Heart (tissue), 3 donors: ENCODE results near the gene CRIP1.

GRCh38 chr14:104926539-104926864 is 1.8 kb downstream of the PLD4 start:
- RAMPAGE, long total RNA, 2 experiments = no peak in any of the 2 experiments

DNA sequence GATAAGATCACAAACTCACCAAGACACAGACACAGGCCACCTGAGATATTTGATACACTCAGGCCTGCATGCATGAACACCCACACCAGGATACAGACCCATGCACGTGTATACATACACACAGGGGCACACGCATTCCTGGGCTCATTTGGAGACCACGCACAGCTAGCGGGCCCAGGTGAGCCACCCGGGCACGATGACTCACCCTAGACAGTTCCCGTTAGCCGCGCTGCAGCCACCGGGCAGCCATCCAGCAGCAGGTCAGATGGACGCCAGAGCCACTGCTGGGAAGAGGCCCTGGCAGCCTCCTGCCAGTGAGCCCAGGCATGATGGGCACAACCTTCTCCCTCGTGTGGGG is 1.9 kb upstream of the AHNAK2 start:
- RAMPAGE, long total RNA, 2 experiments = no peak in any of the 2 experiments

- RAMPAGE, long total RNA, 2 experiments = no peak in any of the 2 experiments
Measured at GRCh38 chr14:105055823-105056803, 9.1 kb downstream of the GPR132 start.

DNA sequence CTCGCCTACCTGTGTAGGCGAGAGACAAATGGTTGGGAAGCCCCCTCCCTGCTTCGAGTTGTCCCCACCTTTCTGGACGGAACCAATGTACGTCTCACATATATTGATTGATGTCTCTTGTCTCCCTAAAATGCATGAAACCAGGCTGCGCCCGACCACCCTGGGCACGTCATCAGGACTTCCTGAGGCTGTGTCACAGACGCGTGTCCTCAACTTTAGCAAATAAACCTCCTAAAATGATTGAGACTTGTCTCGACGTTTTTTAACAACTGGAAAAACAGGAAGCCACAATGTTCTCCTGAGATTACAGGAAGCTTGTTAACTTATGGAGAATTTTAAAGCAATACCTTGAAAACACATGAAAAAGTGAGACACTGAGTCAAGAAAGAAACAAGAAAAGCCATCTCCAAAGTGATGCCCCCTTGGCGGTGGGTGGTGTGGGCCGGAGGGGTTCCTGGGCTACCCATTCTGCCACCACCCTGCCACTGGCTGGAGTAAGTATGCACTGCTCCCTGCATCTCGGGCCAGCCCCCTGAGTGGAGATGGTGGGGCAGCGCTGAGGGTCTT is 5.6 kb downstream of the GPR132 start:
- RAMPAGE, long total RNA, 2 experiments = no peak in any of the 2 experiments

- RAMPAGE, long total RNA, 2 experiments = no peak in any of the 2 experiments
Measured at GRCh38 chr14:105086557-105087298, 21.5 kb upstream of the GPR132 start.

DNA sequence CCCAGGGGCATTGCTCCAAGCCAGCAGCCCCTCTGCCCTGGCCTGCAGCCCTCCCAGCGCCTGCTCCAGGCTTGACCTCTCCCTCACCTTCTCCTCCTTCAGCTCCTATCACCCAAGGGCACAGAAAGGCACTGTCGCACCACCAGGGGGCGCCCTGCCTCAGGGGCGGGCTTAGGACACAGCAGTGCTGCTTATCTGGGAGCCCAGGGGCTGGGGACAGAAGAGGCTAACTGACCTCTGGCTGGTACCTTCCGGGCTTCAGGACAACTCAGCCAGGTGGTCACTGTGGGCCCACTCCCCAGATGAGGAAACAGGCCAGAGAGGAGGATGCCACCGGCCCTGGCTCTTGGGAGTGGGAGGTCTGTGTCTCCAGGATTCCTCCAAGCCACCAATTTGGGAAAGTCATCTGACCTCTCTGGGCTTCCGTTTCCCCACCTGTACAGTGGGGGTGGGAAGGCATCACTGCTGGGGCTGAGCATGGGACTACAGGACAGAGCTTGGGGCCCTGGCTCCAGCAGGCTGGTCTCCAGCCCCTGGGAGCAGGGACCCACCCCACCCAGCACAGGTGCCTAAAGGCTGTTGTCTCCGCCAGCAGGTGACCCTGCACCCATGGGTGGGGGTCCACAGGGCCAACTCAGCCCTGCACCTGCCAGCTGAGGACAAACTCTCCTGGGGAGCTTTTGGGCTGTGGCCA is 25.4 kb upstream of the GPR132 start:
- RAMPAGE, long total RNA, 2 experiments = no peak in any of the 2 experiments

GRCh38 chr14:105221354-105222258 is 26.7 kb upstream of the BTBD6 start:
- RAMPAGE, long total RNA, 2 experiments = no peak in any of the 2 experiments

DNA sequence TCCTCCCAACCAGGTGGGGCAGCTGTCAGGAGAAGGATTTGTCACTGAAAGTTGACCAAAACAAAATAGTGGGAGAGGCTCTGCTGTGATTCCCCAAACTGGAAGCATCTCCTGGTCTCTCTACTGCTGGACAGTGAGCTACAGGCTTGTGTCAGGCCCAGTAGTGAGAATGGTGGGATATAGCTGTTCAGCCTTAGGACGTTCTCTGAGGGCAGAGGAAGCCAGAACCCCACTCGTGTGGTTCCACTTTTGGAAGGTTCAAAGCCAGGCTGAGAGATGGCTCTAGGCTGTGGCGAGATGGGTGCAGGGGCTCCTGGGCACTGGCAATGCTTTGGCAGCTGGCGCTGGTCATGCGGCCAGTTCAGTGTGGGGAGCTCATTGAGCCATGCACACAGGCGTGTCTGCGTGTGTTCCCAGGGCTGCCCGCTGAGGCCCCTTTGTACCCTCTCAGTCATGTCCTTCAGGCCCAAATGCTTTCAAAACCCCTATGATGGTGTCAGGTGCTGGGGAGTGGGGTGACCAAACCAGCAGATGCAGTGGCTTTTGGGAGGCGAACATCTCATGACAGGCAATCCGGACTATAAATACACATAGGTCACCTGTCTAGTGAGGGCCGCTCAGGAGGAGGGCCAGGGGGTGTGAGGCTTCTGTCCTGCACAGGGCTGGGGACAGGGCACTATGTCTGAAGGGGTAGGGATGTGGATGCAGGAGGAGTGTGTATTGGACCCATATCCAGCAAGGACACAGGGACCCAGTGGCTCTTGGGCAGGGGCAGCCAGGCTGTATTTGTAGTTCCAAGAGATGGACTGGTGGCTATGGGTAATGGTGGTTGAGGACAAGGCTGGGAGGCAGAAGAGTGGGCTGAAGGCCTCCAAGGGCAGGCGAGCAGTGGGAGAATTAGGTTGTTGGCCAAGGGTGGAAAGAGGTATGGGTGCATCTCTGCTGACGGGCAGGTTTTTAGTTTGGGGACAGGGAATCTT is 1.8 kb downstream of the TEX22 start:
- RAMPAGE, long total RNA, 2 experiments = no peak in any of the 2 experiments

GRCh38 chr14:105486243-105487343 is at the start of gene CRIP1:
TSS of gene CRIP1 (plus strand) at chr14:105486886.
- RAMPAGE, long total RNA, 2 experiments = start-site peak on the plus strand in 2 of 2 experiments, at chr14:105487187-105487242 at its widest, 149 to 466 reads per replicate

- RAMPAGE, long total RNA, 2 experiments = no peak in any of the 2 experiments
Measured at GRCh38 chr14:105488254-105488814, 1.6 kb downstream of the CRIP1 start.

DNA sequence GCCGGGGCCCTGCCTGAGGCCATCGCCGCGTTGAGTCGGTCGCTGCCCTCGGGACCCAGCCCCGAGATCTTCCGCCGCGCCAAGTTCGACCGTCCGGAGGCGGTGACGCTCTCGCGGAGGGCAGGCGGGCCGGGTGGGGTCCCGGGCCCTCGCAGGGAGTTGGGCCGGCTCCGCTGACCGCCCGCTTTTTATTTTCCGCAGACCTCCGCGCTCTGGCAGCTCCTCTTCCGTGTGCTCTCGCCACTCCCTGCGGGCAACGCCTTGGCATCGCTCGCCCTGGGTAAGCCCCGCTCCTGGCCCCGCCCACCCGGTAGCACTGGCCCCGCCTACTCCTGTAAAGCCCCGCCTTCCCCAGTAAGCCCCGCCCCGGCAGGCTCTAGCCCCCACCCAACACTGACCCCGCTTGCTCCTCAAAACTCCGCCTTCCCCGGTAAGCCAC is 394 bp downstream of the TEDC1 start:
- RAMPAGE, long total RNA, 2 experiments = no peak in any of the 2 experiments

DNA sequence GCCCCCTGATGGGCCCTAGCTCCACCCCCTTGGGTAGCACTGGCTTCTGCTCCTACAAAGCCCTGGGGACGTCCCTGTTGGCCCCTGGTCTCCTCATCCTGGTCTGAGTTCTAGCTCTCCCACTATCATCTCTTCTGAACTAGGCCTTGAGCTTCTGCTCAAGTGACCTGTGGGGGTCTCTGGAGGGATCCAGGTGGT is 713 bp downstream of the TEDC1 start:
- RAMPAGE, long total RNA, 2 experiments = no peak in any of the 2 experiments

- RAMPAGE, long total RNA, 2 experiments = no peak in any of the 2 experiments
Measured at GRCh38 chr14:105854012-105854832, 327.8 kb downstream of the TMEM121 start.

DNA sequence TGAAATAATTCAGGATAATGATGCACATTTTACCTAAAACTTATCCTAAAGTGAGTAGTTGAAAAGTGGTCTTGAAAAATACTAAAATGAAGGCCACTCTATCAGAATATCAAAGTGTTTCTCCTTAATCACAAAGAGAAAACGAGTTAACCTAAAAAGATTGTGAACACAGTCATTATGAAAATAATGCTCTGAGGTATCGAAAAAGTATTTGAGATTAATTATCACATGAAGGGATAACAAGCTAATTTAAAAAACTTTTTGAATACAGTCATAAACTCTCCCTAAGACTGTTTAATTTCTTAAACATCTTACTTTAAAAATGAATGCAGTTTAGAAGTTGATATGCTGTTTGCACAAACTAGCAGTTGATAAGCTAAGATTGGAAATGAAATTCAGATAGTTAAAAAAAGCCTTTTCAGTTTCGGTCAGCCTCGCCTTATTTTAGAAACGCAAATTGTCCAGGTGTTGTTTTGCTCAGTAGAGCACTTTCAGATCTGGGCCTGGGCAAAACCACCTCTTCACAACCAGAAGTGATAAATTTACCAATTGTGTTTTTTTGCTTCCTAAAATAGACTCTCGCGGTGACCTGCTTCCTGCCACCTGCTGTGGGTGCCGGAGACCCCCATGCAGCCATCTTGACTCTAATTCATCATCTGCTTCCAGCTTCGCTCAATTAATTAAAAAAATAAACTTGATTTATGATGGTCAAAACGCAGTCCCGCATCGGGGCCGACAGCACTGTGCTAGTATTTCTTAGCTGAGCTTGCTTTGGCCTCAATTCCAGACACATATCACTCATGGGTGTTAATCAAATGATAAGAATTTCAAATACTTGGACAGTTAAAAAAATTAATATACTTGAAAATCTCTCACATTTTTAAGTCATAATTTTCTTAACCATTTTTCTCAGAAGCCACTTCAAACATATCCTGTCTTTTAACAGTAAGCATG is 335.5 kb downstream of the TMEM121 start:
- RAMPAGE, long total RNA, 2 experiments = no peak in any of the 2 experiments

- RAMPAGE, long total RNA, 2 experiments = no peak in any of the 2 experiments
Measured at GRCh38 chr14:105900457-105900963, 374.1 kb downstream of the TMEM121 start.

GRCh38 chr14:106012135-106012729 is 485.8 kb downstream of the TMEM121 start:
- RAMPAGE, long total RNA, 2 experiments = no peak in any of the 2 experiments

DNA sequence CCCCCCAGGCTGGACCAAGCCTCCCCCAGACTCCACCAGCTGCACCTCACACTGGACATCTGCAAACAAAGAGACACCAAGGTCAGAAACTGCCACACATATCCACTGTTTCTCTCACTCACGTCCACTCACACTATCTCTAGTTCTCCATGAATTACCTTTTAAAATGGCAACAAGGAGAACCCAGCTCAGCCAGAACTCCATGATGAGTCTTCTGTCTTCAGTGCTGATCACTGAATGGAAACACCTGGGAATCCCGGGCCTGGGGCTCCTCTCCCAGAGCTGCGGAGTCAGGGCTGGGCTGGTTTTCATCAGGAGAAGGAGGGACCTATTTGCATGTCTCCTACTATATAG is 562.0 kb downstream of the TMEM121 start:
- RAMPAGE, long total RNA, 2 experiments = no peak in any of the 2 experiments

GRCh38 chr14:106153875-106154396 is 627.6 kb downstream of the TMEM121 start:
- RAMPAGE, long total RNA, 2 experiments = no peak in any of the 2 experiments

- RAMPAGE, long total RNA, 2 experiments = no peak in any of the 2 experiments
Measured at GRCh38 chr14:106482264-106482826, 956.0 kb downstream of the TMEM121 start.

DNA sequence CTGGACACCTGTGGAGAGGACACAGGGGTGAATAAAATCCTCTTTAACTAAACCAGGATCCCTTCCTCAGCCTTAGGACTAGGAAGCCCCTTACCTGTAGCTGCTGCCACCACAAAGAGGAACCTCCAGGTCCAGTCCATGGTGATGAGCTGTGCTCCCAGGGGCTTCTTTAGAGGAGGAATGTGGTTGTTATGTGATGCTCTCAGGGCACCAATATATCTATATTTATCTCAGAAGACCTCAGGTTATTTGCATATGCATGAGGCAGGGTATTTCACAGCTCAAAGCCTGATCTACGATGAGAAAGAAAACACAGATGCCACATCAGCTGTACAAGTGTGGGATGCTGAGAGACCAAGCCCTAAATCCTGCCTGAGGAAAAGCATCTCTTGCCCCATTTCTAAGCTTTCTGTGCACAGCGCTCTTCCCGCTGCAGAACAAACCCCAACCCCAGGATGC is 1236.0 kb downstream of the TMEM121 start:
- RAMPAGE, long total RNA, 2 experiments = no peak in any of the 2 experiments